Hair follicle dermal papilla cell (primary cell): ENCODE measurements around the gene C16orf89.

GRCh38 chr16:4723301-4723674 is 10.8 kb downstream of the ANKS3 start:
- CAGE, long polyA plus RNA = no peak

DNA sequence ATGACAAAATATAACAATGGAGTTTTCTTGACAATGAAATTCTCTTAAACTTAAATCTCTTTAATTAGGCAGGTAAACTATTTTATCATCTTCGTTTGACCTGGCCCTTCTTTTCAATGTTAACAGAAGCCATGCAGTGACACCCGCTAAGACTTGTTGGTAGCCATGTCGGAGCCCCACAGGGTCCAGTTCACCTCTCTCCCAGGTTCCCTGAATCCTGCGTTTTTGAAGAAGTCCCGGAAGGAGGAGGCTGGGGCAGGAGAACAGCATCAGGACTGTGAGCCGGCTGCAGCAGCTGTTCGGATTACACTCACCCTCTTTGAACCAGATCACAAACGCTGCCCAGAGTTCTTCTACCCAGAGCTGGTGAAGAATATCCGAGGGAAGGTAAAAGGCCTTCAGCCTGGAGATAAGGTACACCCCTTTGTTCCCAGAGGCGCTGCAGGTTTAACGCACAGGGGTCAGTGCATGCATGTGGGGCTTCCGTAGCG is 5.5 kb downstream of the UBN1 start:
- CAGE, long polyA plus RNA = no peak

DNA sequence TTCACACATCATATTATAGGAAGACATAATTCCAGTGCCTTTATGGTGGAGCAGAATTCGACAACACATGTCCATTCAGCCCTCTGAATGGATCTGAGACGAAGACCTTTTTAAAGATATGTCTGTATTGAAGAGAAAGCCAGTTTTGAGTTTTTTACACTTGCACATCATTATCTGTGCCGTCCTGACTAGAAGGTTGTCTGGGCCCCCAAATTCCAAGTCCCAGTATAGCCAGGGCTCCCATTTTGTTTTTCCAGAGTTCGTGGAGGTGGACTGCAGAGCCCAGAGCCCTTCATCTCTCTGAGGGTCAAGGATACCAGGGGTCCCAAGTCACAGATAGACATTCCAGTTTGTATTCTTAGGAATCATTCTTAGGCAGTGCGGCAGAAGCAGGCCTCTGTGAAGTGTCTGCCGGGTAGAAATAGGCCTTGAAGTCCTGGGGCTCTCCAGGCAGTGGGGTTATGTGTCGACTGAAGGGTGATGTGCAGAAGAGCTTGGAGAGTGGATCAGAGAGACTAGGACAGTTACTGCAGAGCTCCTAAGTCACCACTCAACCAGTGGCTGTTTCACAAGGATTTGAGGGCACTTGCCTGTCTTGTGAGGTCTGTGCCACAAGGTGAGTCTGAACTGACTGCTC is 33.7 kb downstream of the UBN1 start:
- CAGE, long polyA plus RNA = no peak

- CAGE, long polyA plus RNA = no peak
Measured at GRCh38 chr16:4981798-4982472, 23.8 kb downstream of the SEC14L5 start.

DNA sequence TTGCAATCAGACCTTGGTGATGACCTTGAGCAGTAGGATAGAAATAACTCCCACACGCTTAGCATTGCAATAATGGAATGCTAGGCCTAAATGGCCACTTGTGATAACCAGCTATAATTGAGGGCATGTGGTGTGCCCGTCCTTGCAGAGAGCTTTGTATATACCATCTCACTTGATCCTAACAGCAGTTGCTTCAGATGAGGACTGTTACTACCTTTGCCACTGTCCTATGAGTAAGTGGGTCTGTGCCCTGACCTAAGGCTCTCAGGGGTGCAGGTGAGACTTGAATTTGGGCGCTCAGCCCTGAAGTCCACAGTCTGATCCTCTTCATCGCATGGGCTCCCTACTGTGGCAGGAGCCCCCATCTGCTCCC is 30.8 kb downstream of the NAGPA start:
- CAGE, long polyA plus RNA = no peak

GRCh38 chr16:5065782-5066251 is at the start of gene C16orf89:
TSS of gene C16orf89 (minus strand) at chr16:5065956.
- CAGE, long polyA plus RNA = no peak

- CAGE, long polyA plus RNA = no peak
Measured at GRCh38 chr16:5089915-5090942, 7.4 kb downstream of the EEF2KMT start.

DNA sequence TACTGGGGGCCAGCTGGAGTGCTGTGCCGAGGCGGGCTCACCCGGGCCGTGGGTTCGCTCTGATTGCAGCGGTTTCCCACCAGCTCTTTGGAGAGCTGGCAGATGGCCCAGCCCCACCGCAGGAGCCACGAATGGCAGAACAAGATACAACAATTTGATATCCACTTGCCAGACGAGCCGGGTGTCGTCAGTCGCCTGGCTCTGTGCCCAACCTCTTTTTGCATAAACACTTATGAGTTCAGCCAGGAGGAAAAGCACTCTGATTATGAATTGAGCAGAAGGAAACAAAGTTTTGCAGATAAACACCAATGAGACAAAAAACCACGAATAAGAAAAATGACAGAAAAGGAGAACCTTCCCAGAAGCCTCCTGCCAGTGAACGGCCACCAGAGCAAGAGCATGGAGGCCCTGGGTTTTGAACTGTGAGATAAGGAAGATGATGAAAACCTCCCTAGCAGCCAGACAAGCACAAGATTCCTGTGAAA is 19.9 kb upstream of the EEF2KMT start:
- CAGE, long polyA plus RNA = no peak

DNA sequence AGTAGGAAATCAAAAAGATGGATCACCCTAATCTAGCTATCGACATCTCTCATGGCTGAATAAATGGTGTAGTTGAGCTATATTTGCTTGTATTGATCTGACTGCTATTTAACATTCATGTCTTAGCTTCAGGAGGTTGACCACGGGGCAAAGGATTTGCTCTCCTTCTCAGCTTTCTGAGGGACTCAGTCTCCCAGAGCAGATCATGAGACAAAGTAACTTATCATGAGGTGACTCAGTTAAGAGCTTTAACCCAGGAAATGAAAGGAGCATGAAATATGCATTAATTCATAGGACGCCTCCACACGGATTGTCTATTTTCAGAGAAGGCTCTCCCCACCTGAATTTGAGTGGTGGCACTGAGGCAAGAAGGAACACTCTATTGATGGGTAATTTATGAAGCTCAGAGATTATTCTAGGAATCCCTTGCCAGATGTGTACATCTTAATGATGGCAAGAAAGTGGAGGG is 1257.1 kb downstream of the TMEM114 start:
- CAGE, long polyA plus RNA = no peak

- CAGE, long polyA plus RNA = no peak
Measured at GRCh38 chr16:8713447-8714013, 39.1 kb downstream of the ABAT start.

- CAGE, long polyA plus RNA = no peak
Measured at GRCh38 chr16:8894333-8895398, 12.5 kb downstream of the LITAFD start.

GRCh38 chr16:8987215-8987741 is 23.6 kb upstream of the USP7 start:
- CAGE, long polyA plus RNA = no peak

- CAGE, long polyA plus RNA = no peak
Measured at GRCh38 chr16:9089801-9090984, 1.3 kb upstream of the HAPSTR1 start.

DNA sequence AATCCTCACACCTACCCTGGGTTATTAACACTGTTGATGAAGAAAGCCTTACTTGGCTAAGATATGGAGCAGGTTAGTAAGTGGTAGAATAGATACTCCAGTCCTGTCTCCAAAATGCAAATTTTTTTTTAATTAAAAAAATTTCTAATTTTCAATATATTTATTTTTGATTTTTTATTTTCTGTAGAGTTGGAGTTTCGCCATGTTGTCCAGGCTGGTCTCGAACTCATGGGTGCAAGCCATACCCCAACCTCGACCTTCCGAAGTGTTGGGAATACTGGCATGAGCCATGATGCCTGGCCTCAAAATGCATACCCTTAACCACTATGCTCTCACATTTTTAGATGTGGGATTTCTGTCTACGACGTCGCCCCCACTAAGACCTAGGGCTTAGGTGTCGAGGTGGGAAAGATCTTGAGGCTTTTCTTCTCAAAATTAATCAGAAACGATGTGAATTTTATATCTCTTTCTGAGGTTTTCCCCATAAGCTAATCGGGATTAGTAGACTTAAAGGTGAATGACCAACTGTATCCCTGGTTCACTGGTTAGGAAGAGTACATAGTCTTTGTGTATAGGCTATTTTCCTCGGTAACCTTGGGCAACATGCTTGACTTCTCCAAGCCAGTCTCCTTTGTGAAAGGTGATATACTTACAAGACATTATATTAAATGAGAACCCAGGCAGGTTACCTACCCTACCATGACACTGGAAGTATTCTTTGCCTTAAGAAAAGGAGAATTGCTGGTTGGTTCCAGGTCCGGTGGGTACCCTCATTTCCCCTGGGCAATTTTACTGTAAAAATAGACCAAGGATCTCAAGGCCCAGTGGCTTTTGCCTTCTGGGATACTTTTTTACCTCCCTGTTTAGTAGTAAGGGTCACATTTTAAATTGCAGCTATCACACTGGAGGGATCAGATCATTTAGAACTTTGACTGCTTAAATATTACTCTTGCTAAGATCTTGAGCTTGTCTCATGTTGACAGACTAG is 17.0 kb downstream of the HAPSTR1 start:
- CAGE, long polyA plus RNA = no peak

GRCh38 chr16:9111695-9113162 is 20.8 kb downstream of the HAPSTR1 start:
- CAGE, long polyA plus RNA = no peak

DNA sequence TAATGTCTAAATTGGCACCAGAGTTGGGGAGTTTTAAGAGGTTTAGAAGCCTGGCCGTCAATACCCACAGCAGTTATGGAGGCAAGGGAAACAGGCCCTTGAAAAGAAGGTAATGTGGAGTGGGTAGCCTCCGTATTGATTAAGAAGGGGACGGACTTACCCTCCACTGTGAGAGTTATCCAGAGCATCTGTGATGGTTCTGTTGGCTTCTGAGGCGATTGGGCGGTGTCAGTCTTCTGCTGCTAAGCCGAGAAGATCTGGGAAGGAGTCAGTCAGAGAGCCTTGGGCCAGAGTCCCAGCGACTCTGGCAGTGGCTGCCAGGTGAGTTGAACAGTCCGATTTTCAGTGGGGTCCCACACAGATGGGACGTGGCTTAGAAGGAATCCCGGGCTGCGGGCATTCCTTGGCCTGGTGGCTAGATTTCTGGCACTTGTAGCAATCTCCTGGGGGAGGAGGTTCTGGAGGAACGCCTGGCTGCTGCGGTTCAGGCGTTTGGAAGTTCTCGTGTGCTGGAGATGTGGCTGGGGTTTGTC is 508.0 kb downstream of the GRIN2A start:
- CAGE, long polyA plus RNA = no peak

- CAGE, long polyA plus RNA = no peak
Measured at GRCh38 chr16:10038968-10039903, 143.0 kb downstream of the GRIN2A start.

DNA sequence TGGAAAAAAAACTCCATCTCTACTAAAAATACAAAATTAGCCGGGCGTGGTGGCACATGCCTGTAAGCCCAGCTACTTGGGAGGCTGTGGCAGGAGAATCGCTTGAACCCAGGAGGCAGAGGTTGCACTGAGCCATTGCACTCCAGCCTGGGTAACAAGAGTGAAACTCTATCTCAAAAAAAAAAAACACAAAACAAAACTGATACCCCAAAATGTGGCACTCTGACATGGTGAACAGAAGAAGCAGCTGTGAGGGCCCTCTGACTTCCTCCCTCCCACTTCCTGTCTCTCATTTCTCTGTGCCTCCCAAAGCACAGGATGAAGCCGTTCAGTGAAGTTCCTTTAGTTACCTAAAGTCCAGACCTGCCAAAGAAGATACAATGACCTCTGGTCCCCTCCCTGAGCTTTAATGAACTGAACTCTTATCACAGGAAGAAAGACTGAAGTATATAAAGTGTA is 93.3 kb upstream of the GRIN2A start:
- CAGE, long polyA plus RNA = no peak

DNA sequence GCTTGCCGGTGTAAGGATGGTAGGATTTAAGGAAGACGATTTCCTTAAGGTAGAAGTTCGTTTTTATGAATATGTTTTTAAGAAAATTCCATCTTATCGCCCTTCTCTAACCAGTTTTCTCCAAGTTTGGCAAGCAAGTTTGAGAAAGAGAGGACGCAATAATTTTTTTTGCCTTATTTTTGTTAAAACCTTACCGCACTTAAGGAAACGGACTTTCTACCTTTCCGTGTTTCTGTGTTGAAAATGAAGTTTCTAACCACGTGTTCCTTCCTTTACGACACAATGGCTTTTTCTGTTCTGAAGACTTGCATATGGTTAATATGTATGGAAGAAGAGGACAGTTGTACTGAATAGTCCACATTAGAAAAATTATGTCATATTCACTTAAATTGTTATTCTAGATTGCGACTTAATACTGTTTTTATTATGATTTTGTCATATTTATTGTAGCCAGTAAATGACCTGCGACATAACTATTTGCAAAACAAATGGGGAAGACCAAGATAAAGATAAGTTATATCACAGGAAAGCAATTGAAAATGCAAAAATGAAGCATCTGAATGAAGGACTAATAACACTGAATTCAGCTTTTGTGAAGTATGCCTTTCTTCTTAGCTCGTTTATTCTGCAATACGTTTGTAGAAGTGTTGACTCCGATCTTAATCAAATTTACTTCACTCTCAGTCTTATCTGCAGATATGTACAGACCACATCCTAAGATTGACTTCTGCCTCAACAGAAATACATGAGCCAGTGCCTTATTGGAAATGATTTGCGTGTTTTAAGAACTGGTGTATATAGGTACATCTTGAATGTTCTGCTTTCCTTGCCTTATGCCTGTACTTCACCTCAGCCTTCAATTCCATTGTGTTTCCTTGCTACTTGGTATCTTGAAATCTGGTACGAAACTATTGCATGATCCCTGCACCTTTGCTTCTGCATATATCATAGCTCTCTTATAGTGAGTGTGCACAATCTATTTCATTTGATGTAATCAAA is 1.1 kb downstream of the ATF7IP2 start:
- CAGE, long polyA plus RNA = no peak

GRCh38 chr16:10425864-10426397 is 40.1 kb downstream of the ATF7IP2 start:
- CAGE, long polyA plus RNA = no peak